Parietal lobe (tissue), 2 donors: ENCODE results near the genes ELSPBP1, FAM83E and CA11.

GRCh38 chr19:47694811-47695853 lies 18.1 kb upstream of the EHD2 start:
- RAMPAGE, long total RNA: no peak

- RAMPAGE, long total RNA: no peak
Observed at GRCh38 chr19:47773966-47774412, 4.5 kb upstream of the SELENOW start.

GRCh38 chr19:47779761-47780294 lies 1.3 kb downstream of the SELENOW start:
- RAMPAGE, long total RNA: no peak

- RAMPAGE, long total RNA: no peak
Observed at GRCh38 chr19:47853135-47853430, 6.0 kb upstream of the TPRX2 start.

- RAMPAGE, long total RNA: no peak
Observed at GRCh38 chr19:47865188-47865670, 6.2 kb downstream of the TPRX2 start.

DNA sequence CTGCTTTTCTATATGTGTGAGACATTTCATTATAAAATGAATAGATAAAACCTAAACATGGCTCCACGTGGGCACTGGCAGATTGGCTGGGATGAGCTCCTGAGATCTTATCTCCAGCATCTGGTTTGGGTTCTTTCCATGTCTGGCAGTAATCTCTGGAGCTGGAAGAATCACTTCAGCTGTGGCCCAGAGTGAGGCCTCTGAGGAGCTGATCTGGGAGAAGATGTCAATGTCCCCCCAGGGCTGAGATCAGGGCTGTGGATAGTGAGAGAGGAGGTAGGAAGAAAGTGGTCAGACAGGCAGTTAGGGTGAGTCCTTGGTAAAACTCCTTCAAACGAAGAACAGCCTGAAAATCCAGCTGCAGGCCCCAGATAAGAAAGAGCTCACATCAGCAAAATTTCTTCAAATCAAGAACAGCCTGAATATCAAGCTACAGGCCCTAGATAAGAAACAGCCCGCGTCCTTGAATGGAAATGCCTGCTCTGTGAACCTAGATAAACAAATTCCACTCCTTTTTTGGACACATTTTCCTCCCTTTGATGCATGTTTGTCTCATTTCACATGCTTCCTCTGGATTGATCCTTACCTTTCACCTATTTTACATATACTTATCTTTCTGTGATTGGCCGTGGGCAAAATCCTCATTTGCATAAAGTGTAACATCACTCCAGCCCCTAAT lies 5.7 kb upstream of the SULT2A1 start:
- RAMPAGE, long total RNA: no peak

- RAMPAGE, long total RNA: no peak
Observed at GRCh38 chr19:47994541-47994908, at the start of gene ELSPBP1. Gene ELSPBP1 (plus strand): TSS chr19:47994632.

DNA sequence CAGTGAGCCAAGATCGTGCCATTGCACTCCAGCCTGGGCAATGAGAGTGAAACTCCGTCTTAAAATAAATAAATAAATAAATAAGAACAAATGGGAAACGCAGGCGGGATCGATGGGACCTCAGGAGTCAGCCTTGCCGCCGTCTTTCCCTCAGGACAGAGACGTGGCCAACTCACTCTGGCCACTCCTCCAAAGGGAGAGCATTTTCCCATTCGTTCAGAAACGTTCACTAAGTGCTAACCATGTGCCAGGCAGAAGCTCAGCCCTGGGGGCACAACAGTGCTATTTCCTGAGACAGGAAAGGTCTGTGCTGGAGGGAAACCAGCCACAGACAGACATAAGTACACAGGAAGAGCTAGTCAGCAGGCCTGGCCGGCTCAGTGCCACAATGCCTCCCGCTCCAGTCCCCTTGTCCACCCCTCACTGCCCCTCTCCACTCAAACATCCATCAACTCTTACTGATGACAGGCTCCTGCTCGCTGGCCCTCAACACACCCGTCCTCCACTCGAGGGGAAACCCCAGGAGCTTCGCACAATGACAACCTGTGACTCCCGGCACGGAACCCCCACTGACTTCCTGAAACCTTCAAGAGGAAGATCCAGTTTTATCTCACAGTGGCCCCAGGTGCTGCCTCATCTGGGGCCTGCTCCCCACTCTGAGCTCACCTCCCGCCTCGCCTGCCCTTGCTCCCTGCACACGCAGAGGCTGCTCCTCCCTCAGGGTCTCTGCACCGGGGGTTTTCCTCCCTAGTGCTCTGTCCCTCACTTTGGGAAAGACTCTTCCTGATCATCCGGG lies 11.3 kb upstream of the PLA2G4C start:
- RAMPAGE, long total RNA: no peak

GRCh38 chr19:48203650-48204535 lies 33.4 kb downstream of the ZSWIM9 start:
- RAMPAGE, long total RNA: no peak

- RAMPAGE, long total RNA: no peak
Observed at GRCh38 chr19:48308510-48309273, 13.1 kb downstream of the ODAD1 start.

- RAMPAGE, long total RNA: no peak
Observed at GRCh38 chr19:48415293-48415621, 21.8 kb downstream of the GRIN2D start.

DNA sequence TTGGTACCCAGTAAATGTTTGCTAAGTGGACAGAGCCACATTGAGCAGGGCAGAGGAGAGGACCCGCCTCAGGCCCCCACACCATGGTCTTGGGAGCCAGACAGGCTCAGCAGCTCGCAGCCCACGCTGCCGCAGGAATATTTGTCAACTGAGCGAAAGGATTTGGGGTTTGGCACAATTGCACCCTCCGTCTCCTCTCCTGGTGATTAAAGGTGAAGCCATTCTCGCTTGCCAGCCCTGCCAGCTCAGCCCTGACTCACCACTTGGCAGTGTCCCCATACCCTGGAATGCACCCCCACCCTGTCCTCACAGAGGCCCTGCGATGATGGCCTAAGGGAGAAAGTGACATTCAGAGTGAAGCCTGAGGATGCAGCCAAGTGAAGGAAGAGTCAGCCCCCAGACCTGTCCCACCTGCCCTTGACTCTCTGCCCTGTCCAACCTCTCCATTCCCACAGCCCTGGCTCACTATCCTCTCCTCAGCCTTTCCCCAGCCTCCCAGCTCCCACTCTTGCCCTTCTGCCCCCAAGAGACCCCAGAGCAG lies 18.8 kb downstream of the CYTH2 start:
- RAMPAGE, long total RNA: no peak

- RAMPAGE, long total RNA: no peak
Observed at GRCh38 chr19:48501406-48502013, 10.1 kb downstream of the LMTK3 start.

DNA sequence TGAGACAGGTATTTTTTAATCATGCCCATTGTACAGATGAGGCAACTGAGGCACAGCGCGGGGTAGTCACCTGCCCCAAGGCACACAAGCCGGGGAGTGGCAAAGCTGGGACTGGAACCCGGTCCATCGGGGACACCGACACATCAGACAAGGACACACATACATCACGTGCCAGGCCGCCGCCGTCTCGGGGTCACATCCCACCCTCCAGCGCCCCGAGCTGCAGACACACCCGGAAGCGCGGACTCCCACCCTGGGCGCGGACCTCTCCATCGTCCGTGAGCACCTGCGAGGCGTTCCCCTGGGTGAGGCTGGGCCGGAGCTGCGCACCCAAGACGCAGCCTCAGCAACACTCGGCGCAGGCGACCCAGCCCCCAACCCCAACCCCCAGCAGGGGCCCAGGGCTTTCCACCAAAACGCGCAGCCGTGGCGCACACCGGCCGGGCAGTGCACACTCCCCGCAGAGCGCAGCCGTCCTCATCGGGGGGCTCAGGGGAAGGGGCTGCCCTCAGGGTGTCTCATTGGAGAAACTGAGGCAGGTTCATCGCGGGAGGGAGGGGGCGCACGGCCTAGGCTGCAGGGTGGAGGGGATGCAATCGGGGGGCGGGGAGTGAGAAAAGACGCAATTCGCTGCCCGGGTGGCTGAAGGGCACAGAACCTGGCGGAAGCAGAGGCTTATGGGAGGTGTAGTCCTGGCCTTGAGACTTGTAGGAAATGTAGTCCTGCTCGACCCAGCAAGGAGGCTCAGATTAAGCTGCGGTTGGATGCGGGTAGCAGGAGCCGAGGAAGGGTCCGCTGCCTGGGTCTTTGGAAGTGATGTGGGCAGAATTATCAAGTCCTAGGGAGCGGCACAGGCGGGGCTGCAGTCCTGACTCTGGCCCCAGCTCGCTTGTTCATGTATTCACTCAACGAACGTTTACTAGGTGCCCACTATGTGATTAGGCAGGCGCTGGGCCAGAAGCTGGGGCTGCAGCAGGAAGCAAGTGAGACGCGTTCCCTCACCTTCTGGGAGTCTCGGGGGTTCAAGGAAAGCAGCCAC lies 2.0 kb upstream of the LMTK3 start:
- RAMPAGE, long total RNA: no peak

GRCh38 chr19:48544638-48545456 lies 7.1 kb upstream of the SULT2B1 start:
- RAMPAGE, long total RNA: no peak

- RAMPAGE, long total RNA: no peak
Observed at GRCh38 chr19:48614548-48615657, at the start of gene FAM83E. Gene FAM83E (minus strand): TSS chr19:48615076.

DNA sequence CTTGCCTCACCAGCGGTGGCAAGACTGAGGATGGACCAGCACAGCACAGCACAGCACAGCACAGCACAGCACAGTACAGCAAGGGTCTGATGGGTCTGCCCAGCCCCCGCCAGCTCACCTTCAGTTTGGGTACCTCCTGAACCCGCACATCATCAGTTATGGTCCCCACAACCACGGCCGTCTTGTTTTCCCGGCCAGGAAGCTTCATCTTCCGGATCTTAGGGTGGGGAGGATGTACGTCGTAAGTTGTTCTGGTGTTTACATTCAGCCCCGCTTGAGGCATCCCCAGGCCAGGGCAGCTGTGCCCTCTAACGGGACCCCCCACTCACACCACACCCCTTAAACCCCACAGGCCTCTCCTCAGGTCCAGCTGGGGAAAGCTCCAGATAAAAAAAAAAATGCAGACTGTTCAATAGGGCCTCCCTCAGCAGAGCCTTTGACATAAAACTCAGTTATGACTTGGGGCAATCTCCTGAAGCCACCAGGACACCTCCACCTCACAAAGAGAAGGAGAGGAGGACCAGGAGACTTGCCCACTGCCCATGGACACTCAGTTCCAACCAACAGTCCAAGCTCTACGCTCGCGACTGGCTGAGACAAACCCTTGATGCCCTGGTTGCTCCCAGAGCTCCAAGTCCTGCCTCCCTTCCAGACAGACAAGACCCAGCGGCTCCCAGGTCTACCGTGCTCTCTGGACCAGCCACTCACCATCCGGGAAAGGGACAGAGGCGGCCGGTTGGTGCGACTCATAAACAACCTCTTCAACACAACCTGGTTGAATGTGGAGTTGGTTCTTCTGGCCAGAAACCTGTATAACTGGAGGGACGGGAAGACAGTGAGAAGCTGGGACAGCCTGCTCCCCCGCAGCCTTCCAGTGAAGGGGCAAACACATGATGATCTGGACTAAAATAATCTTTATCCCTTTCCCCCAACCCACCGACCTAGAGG lies 2.0 kb upstream of the FAM83E start:
- RAMPAGE, long total RNA: no peak

DNA sequence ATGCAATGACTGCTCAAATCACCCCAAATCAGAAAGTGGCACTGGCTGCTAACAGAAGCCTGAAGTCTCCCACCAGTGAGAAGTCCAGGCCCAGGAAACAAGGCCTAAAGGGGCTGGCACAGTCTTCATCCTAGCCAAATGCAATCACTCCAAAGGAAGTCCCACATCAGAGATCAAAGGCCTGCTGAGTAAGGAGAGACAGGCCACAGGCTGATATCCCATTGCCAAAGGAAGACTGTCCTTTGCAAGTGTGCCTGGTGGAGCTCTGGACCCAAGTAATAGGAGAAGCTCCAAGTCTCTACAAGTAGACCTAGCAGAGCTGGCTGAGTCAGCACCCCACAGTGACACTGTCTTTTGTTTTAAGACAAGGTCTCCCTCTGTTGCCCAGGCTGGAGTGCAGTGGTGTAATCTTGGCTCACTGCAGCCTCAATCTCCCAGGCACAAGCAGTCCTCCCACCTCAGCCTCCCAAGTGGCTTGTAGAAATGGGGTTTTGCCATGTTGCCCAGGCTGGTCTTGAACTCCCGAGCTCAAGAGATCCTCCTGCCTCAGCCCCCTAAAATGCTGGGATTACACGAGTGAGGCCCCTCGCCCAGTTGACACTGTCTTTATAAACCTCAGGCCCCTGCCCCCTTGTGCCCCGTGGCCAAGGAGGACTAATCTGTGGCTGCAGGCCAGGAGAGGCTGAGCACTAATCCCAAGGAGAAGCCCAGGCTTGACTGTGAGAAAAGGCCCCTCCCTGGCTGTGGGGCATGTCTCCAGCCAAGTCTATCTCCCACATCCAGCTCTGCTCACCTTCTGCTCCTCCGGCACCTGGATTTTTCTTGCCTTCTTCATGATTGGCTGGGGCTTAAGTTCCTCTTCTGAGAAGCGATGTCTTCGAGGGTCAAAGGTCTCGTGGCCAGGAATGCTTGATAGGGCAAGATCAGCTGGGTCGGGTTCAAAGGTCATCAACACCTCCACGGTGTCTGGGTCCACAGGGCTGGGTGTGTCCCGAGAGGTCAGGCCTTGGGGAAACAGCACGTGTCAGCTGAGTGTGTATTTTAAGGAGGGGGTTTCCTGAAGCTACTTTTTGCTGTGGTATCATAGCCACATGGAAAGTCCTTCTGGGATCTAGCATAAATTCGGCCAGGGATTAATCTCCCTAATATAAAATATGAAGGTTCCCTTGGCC lies 4.1 kb downstream of the DBP start:
- RAMPAGE, long total RNA: no peak

- RAMPAGE, long total RNA: start-site peak on the minus strand at chr19:48646029-48646097, 167 and 147 reads in 2 replicates; start-site peak on the minus strand at chr19:48646363-48646453, 61 and 36 reads in 2 replicates
Observed at GRCh38 chr19:48645644-48646556, at the start of gene CA11. Gene CA11 (minus strand): TSS chr19:48646187.

GRCh38 chr19:48738420-48739450 lies 1.7 kb downstream of the RASIP1 start:
- RAMPAGE, long total RNA: no peak